ENCODE data around the genes CPNE5 and PI16.

DNA sequence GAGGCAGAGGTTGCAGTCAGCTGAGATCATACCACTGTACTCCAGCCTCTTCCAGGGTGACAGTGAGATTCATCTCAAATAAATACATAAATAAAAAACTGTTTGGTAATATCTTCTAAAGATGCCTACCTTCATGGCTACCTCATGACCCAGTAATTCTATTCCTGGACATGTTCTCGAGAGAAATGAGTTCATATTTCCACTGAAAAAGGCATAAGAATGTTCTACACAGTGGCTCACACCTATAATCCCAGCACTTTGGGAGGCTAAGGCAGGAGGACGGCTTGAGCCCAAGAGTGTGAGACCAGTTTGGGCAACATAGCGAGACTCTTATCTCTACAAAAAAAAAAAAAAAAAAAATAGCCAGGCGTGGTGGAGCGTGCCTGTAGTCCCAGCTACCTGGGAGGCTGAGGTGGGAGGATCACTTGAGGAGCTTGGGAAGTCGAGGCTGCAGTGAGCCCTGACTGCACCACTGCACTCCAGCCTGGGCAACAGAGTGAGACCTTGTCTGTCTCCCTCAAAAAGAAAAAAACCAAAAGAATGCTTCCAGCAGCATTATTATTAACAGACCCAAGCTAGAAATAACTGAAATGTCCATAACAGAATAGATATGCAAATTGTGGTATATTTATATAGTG lies 9.5 kb downstream of the CDKN1A start:
- RRBS: no CpG with 5 or more reads among the region's 6 CpGs

- RRBS: no CpG with 5 or more reads among the region's 5 CpGs
These were observed 8.9 kb upstream of the RAB44 start for GRCh38 chr6:36688650-36689159.

- RRBS: no CpG with 5 or more reads among the region's 4 CpGs
These were observed 5.4 kb upstream of the RAB44 start for GRCh38 chr6:36691996-36692780.

- RRBS: no CpG with 5 or more reads among the region's 16 CpGs
These were observed 43.1 kb downstream of the RAB44 start for GRCh38 chr6:36740445-36741312.

GRCh38 chr6:36751850-36752412 lies 54.3 kb downstream of the RAB44 start:
- RRBS: no CpG with 5 or more reads among the region's 4 CpGs

DNA sequence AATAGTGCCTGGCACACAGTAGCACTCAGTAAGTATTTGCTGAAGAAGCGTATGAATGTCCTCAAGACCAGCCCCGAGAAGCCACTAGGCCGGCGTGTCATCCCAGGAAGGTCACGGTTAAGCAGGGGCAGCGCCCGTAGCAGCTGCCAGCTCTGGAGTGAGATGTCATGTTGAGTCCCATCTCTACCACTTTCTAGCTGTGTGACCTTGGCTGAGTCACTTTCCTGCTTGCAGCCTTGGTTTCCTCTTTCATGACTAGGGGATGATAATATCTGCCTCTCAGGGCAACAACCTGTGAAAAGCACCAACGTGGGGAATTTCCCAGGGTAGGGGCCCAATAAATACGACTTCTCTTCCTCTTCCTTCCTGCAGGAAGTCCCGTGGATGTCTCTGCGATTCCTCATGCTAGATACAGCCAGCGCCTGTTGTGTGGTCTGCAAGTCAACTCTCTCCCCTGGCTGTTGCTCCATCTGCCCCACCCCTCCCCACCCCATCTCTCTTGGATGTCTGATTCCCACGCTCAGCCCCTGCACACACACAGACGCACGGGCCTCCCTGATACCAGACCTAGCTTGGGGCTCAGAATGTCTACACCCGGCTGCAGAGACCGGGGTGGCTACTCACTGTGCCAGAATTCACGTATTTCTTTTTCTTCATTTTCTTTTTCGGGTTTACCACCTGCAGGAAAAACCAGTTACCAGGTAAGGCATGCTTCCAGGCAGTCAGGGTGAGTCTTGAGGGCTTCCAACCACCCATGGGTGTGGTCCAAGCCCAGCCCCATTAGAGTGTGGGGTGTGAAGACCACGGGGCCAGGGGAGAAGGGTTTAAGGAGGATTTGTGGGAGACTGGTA lies 58.2 kb downstream of the RAB44 start:
- RRBS: no CpG with 5 or more reads among the region's 20 CpGs

- RRBS: no CpG with 5 or more reads among the region's 24 CpGs
These were observed 70.1 kb downstream of the CPNE5 start for GRCh38 chr6:36768795-36769820.

GRCh38 chr6:36825944-36826317 lies 13.3 kb downstream of the CPNE5 start:
- RRBS: no CpG with 5 or more reads among the region's 7 CpGs

- RRBS: 4% methylated on average over 53 of the region's 106 CpGs
These were observed at the start of gene CPNE5 for GRCh38 chr6:36839287-36840329. CPNE5 (minus strand) TSS chr6:36839444.

- RRBS: no CpG with 5 or more reads among the region's 32 CpGs
These were observed 1.2 kb upstream of the CPNE5 start for GRCh38 chr6:36840330-36840874.

GRCh38 chr6:36954157-36955132 lies at the start of gene PI16:
PI16 (plus strand) TSS chr6:36954738.
- RRBS: no CpG with 5 or more reads among the region's 17 CpGs

- RRBS: no CpG with 5 or more reads among the region's 15 CpGs
These were observed 578 bp downstream of the MTCH1 start for GRCh38 chr6:36985435-36985801.

- RRBS: 7% methylated on average over 21 of the region's 41 CpGs
These were observed 726 bp downstream of the PIM1 start for GRCh38 chr6:37170663-37171093.

GRCh38 chr6:37177129-37178119 lies 7.5 kb downstream of the PIM1 start:
- RRBS: no CpG with 5 or more reads among the region's 11 CpGs

DNA sequence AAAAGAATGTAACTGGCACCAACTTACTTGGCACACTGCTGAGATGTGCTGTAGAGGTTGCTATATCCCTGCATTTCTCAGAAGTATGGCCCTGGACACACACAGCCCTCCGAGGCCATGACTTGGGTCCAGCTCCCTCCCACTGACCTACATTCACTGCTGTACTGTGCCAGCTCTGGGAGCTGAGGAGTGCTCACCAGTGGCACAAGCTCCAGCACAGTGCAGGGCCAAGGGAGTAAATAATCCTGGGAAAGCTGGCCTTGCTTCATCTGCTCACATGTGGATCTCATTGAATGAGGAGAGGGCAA lies 25.9 kb upstream of the TMEM217 start:
- RRBS: no CpG with 5 or more reads among the region's 1 CpG

DNA sequence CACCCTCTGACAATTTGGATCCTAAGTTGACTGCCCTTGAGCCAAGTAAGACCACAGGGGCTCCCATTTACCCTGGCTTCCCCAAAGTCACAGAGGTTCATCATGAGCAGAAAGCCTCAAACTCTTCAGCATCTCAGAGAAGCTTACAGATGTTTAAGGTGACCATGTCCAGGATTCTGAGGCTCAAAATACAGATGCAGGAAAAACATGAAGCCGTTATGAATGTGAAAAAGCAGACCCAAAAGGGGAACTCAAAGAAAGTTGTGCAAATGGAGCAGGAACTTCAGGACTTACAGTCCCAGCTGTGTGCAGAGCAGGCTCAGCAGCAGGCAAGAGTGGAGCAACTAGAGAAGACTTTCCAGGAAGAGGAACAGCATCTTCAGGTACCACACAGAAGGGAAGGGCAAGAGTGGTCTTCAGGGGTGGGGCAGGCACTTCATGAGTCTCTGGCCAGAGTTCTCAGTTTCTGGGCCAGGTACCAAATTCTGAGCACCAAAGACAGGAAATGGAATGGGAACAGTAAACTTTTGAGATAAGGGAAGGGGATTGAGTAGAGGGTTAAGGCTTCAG lies 15.1 kb downstream of the RNF8 start:
- RRBS: no CpG with 5 or more reads among the region's 1 CpG

GRCh38 chr6:37369877-37370315 lies 16.1 kb downstream of the RNF8 start:
- RRBS: no CpG with 5 or more reads among the region's 1 CpG

DNA sequence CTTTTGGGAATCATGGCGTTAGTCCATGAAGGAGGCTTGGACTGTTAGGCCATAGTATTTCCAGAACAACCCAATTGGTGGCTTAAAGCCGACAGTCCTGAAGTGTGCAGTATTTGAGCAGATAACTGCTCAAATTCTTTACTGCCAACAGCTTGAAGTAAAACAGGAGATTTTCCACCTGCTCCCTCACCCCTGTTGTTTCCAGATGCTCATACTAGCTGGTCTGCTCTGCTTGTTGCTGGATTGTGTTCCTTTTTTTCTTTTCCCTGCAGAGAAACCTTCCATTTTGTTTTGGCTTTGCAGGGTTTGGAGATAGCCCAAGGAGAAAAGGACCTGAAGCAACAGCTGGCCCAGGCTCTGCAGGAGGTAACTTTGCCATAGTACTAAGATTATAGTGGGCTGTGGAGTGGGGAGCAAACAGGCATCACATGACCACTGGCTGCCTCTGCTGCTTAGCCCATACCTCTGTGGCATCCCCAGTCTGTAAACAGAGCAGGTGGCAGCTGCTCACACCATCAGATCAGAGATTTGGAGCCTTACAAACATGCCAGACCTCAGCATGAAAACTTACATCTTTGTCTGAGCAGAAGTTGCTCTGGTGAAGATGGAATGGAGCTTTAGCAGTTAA lies 17.5 kb downstream of the RNF8 start:
- RRBS: no CpG with 5 or more reads among the region's 2 CpGs

DNA sequence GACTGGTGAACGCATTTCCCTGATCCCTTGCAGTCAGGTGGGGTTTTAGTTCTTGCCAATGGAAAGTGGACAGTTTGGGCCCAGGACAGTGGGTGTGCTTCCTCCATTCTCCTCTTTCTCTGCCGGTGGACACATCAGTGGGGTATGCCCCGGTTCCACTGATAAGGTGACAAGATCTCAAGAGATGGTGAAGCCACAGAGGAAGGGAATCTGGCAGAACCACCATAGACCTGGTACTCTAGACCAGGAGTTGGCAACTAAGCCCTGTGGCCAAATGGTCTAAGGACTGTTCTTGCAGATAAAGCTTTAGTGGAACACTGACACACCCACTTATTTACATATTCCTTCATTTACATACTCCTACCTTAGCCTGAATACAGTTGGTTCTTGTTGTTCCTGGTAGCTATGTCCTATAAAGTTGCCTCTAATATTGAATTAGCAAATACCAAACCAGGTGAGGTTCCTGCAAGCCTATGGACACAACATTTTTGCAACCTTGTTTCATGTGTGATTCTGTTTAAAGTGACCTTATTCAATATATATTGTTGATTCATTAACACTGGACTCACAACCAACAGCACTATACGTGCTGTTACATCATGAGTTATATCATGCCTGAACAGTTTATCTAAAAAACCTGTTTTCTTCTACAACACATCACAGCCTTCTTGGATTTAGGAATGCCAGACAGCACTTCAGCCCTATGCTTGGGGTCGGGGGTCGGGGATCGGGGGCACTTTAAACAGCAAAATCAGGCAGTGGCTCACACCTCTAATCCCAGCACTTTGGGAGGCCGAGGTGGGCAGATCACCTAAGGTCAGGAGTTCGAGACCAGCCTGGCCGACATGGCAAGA lies 2.6 kb downstream of the CCDC167 start:
- RRBS: no CpG with 5 or more reads among the region's 10 CpGs